Umbilical cord (tissue), 2 donors: ENCODE results near the genes USP19, LAMB2, C3orf62, BSN and SEMA3F.

GRCh38 chr3:48845081-48845554 lies 2.6 kb downstream of the PRKAR2A start:
- RAMPAGE, long total RNA = no peak

- RAMPAGE, long total RNA = no peak
Observed at GRCh38 chr3:48919373-48919626, 658 bp downstream of the ARIH2 start.

DNA sequence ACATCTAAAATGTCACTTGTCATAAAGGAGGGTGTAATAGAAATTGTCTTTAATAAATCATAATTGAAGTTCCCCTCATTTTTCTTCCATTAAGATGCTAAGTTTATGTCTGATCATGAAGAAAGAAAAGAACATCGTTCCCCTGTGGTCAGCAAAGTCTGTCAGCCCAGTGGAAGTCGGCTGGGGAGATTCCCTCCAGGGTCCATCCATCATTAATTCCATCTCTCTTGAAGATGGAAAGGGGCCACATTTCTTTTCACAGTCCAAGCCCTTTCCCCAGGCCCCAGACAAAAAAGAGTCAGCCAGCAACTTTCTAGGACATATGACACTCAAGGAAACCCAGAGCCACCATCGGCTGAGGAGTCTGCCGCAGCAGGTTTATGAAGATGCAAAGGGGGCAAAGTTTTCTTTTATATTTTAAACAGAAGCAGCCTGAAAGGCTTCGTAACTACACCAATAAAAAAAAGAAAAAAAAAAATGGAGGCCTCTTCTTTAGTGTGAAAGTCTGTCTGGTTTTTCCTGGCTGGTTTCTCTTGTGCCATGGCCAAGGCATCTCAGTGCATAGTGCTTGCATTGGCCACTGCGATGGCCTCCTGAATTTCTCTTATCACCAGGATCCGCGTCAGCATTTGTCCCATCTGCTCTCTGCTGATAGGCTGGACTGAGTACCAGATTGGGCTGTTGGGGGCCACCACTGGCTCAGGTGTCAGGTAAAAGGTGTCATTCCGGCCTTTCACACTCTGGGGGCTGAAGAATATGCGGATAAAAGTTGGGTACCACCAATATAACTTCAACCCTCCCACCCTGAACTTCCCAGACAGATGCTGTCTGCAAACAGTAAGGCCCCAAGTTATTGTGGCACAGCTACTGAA lies 936 bp upstream of the IMPDH2 start:
- RAMPAGE, long total RNA = no peak

- RAMPAGE, long total RNA = no peak
Observed at GRCh38 chr3:49120470-49121355, at the start of gene USP19. Gene USP19, minus strand, starts transcription at chr3:49120823.

GRCh38 chr3:49131971-49133309 lies at the start of gene LAMB2:
Gene LAMB2, minus strand, starts transcription at chr3:49133050.
- RAMPAGE, long total RNA = start-site peak on the minus strand at chr3:49133002-49133051, 148 and 591 reads in 2 replicates

- RAMPAGE, long total RNA = no peak
Observed at GRCh38 chr3:49205196-49205633, 5.9 kb downstream of the IHO1 start.

DNA sequence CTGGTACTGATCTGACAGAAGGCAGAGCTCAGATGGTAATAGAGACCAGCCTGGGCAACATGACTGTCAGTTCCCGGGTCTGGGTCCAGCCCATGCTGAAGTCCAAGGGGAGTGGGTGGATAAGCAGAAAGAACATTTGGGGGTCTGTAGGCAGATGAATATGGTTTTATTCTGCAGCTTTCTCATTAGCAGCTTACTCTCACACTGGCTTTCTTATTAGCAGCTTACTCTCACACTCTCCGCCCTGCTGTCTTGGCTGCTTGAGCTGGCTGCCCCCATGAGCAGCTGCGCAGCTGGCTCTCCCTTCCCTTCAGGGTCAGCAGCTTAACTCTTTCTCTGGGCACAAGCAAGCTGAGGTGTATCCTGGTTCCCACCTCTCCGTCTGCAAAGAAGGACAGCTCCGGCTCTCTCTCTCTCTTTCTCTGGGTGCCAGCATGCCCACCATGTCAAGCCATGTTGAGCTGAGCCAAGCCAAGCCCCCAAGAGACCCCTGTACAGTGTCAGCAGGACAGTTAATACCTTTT lies 18.6 kb downstream of the IHO1 start:
- RAMPAGE, long total RNA = no peak

- RAMPAGE, long total RNA = no peak
Observed at GRCh38 chr3:49221893-49222294, 22.6 kb downstream of the IHO1 start.

- RAMPAGE, long total RNA = no peak
Observed at GRCh38 chr3:49276226-49277414, at the start of gene C3orf62. Gene C3orf62, minus strand, starts transcription at chr3:49277232.

- RAMPAGE, long total RNA = no peak
Observed at GRCh38 chr3:49279236-49279890, 2.3 kb upstream of the C3orf62 start.

DNA sequence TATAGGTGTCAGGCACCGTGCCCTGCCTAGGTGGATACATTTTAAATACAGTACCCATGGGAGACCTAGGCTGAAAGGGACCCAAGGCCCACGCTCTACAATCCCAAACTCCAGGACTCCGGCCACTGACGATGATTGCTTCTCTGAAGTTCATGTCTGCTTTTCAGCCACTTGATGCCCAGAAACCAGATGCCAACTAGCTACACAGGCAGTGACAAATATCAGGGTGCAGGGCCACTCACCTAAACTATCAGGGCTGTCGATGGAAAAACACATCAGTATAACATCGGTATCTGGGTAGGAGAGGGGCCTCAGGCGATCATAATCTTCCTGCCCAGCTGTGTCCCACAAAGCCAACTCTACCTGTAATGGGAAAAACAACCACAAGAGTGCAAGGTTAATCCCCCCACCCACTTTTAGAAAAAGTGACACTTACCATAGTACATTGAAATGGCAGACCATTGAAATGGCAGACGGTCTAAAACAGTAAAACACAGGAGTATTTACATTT lies 10.1 kb upstream of the GPX1 start:
- RAMPAGE, long total RNA = no peak

DNA sequence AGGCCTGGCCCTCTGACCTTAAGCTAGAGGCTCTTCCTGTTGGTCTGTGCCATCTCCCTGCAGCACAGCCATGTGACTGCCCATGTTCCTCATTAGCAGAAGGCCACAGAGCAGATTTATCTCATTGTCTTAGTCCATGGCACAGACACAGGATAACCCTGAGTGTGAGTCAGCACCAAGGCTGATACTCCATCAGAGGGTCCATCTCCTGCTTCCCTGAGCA lies 34.2 kb upstream of the BSN start:
- RAMPAGE, long total RNA = no peak

GRCh38 chr3:49553758-49554683 lies at the start of gene BSN:
Gene BSN, plus strand, starts transcription at chr3:49554477.
- RAMPAGE, long total RNA = no peak

GRCh38 chr3:49802623-49802777 lies 561 bp upstream of the INKA1 start:
- RAMPAGE, long total RNA = no peak

DNA sequence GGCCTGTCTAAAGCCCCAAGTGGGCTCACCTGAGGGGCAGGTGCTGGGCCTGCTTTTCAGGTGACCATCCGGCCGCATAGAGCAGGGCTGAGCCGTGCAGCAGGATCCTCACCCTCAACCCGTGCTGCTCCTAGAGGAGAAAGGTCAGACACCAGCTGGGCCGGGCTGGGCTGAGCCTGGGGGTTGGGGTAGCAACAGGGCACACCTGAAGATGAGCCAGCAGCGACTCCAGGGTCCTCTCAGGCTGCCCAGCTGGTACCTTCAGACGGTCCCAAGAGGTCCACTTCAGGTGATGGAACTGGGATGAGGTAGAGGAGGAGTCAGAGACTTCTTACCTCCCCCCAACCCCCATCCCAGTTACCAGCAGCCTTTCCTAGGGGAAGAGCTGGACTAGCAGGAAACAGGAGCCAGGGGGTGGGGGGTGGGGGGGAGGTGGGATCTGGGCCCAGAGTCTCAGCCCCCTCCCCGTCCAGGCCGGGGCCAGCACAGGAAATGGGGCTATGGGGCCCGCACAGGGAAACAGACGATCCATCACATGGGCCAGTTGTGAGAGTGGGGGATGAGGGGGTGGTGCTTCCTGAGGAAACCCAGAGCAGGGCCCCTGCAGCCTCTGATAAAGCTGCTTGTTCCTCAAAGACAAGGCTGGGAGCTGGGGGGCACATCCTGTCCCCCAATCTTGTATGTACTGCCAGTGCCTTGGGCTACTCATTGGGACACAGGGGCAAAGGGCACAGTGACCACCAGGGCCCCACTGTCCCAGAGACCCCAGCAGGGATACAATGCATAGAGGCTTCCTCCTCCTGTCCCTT lies 3.0 kb downstream of the INKA1 start:
- RAMPAGE, long total RNA = no peak

DNA sequence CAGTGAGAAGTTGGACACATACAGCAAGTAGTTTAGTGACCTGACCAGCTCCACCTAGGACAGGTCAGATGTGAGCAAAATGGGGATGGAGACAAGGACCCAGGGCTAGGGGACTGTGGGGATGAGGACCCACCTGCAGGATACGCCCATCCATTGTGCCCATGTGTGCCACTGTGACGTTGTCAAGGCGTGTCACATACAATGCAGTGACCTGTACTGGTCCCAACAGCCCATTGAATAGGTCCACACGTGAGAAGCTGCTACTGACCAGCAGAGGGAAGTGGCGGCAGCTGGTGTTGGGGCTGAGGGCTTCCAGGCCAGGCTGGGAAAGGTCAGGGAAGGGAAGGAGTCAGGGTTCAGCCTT lies 4.7 kb downstream of the MST1R start:
- RAMPAGE, long total RNA = no peak

DNA sequence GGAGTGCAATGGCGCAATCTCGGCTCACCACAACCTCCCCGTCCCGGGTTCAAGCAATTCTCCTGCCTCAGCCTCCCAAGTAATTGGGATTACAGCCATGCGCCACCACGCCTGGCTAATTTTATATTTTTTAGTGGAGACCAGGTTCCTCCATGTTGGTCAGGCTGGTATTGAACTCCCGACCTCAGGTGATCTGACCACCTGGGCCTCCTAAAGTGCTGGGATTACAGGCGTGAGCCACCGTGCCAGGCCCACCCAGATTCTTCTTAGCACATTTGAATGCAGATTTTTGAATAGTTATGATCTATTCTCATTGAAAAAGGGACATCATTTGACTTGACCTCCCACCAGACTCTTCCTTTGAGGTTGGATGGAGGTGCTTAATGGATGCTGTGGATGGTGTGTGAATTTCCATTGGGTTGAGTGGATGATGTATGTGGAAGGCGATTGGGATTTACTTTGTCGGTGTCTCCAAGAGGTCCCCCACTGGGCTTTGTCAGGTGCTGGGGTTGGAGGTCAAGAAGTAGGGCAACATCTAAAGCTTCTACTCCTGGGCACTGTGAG lies 72.9 kb downstream of the RBM6 start:
- RAMPAGE, long total RNA = no peak

DNA sequence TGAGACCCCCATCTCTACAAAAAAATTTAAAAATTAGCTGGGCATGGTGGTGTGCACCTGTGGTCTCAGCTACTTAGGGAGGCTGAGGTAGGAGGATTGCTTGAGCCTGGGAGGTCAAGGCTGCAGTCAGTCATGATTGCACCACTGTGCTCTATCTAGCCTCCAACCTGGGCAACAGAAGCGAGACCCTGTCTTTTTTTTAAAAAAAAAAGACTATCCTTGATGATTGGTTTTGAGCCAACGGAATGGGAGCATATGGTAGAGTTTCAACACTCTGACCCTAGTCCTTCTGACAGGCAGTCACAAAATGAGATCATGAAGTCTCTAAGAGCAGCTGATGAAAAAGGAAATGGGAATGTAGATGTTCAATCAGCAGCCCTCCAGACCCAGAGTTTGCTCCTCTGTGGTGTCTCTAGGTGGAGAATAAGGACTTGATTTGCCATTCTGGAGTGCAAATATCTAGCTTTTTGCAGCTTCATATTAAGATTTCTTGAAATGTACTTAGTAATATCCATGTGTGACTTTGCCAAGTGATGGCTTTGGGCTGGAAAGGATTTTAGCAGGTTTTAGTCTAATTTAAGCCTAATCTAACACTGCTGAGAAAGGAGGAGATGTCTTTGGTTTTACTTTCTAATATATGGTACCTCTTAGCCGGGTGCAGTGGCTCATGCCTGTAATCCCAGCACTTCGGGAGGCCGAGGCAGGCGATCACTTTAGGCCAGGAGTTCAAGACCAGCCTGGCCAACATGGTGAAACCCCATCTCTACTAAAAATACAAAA lies 46.0 kb upstream of the RBM5 start:
- RAMPAGE, long total RNA = no peak

DNA sequence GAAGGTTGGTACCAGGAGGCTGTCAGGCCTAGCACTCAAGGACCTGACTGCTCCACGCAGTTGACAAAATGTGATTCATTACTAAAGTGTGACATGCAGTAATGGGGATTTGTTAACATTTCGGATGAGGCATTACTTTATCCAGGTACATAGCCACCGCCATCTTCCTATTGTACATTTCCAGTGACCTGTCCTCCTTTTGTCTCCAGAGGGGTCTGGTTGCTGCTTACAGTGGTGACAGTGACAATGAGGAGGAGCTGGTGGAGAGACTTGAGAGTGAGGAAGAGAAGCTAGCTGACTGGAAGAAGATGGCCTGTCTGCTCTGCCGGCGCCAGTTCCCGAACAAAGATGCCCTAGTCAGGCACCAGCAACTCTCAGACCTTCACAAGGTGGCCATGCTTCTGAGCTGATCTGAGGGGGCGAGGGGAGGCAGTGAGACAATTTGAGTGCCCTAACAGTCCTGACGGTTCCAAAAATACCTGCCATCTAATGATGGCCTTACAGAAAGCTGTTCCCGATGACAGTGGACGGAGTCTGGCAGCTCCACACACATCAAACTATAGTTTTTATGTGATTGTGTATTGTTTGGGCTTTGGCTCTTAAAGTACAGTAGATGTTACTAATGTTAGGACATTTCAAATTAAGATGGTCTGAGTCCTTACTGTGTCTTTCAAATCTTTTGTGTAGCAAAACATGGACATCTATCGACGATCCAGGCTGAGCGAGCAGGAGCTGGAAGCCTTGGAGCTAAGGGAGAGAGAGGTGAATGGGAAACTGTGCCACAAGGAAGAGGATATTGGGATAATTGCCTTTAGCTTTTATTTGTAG lies 26.7 kb downstream of the RBM5 start:
- RAMPAGE, long total RNA = no peak

GRCh38 chr3:50155164-50155694 lies at the start of gene SEMA3F:
Gene SEMA3F, plus strand, starts transcription at chr3:50155324.
- RAMPAGE, long total RNA = no peak